ENCODE measurements around the genes ATP6V1C2 and E2F6.

- CAGE, long polyA plus RNA = no peak
- RRBS = no CpG with 5 or more reads among the region's 14 CpGs
Measured at GRCh38 chr2:10241226-10241594, 61.5 kb upstream of the HPCAL1 start.

GRCh38 chr2:10329113-10329593 is 26.4 kb downstream of the HPCAL1 start:
- CAGE, long polyA plus RNA = no peak
- RRBS = no CpG with 5 or more reads among the region's 8 CpGs

- CAGE, long polyA plus RNA = no peak
- RRBS = 97% methylated on average over 2 of the region's 23 CpGs
Measured at GRCh38 chr2:10331642-10332792, 29.3 kb downstream of the HPCAL1 start.

- CAGE, long polyA plus RNA = no peak
- RRBS = no CpG with 5 or more reads among the region's 13 CpGs
Measured at GRCh38 chr2:10392508-10393360, 55.4 kb downstream of the ODC1 start.

GRCh38 chr2:10431799-10432185 is 16.3 kb downstream of the ODC1 start:
- CAGE, long polyA plus RNA = no peak
- RRBS = no CpG with 5 or more reads among the region's 16 CpGs

DNA sequence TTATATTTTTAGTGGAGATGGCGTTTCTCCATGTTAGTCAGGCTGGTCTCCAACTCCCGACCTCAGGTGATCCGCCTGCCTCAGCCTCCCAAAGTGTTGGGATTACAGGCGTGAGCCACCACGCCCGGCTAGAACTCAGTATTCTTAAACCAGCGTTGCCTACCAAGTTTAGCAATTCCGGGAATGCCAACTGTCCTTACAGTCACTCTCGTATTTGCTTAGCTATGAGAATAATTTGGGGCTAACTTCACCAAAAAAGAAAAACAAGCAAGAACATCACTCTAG is 1.9 kb downstream of the ODC1 start:
- CAGE, long polyA plus RNA = no peak
- RRBS = 100% methylated on average over 2 of the region's 9 CpGs

GRCh38 chr2:10550352-10550965 is 102.3 kb upstream of the ODC1 start:
- CAGE, long polyA plus RNA = no peak
- RRBS = no CpG with 5 or more reads among the region's 13 CpGs

DNA sequence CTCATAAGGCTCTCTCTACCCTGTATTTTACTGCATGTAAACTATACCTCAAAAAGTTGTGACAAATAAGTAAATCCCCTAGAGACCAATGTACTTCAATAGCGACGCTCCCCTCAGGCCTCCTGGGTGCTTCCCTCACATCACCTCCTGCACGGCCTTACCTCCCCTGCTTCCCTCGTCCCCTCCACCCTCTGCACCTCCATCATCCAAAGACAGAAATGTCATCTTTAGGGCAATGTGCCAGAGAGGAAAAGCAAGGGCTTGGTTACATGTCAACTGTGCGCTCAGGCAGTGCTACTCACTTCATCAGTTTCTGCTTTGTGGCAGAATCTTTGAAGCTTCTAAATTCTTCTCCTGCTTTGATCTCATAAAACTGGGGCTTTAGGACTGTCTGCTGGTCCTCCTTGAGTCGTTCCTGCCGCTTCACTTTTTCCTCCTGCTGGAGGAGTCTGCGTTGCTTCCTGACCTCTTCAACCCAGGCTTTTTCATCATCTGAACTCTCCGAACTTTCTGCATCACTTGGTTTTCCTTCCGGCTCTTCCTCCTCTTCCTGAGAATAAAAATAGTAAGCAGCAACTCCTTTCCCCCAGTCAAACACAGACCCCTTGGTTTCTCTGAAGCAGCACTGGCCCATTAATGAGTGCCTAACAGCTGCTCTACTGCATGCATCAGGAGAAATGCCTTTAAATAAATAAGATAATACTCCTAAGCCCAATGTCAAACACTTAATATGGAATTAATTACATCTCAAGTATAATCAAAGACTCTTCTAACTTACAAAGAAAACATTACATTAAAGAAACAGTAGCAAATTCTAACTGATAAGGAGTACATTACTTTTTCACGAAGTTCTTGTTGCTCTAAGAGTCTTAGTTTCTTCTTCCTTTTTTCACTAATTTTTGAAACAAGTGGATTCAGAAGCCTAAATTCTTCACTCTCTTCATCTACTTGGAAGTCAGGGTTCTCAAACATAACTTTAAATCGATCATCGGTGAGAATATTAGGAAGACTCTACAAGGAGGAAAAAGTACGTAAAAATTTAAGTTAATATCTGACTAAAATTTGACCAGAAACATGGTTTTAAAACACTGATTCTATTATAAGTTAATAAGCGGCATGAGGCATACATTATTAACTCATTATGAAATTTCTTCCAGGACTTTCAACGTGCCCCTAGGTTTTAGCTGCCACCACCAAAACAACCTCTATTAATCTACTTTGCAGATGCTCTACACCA is 100.6 kb downstream of the NOL10 start:
- CAGE, long polyA plus RNA = no peak
- RRBS = no CpG with 5 or more reads among the region's 16 CpGs

DNA sequence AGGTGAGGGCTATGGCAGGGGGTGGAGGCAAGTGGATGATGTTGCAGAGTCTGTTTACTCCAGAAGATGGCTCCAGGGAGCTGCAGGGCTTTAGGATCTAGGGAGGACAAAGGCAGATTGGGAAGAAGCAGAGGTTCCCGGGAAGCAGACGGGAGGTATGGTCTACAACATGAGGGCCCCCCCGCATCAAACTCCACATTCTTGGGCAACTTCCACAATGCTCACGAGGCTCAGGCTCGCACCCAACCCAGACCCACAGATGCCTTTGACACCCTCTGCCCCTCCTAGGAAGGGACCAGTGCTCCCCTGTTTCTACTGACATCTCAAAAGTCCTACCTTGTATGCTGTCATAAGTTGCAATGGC is 12.0 kb upstream of the ATP6V1C2 start:
- CAGE, long polyA plus RNA = no peak
- RRBS = no CpG with 5 or more reads among the region's 5 CpGs

- CAGE, long polyA plus RNA = no peak
- RRBS = 2% methylated on average over 63 of the region's 80 CpGs
Measured at GRCh38 chr2:10721351-10721923, at the start of gene ATP6V1C2. Gene ATP6V1C2 (plus strand): TSS chr2:10721630.

- CAGE, long polyA plus RNA = no peak
- RRBS = no CpG with 5 or more reads among the region's 6 CpGs
Measured at GRCh38 chr2:10765299-10765791, 43.9 kb downstream of the ATP6V1C2 start.

GRCh38 chr2:10767939-10768607 is 44.5 kb downstream of the PDIA6 start:
- CAGE, long polyA plus RNA = no peak
- RRBS = no CpG with 5 or more reads among the region's 19 CpGs

- CAGE, long polyA plus RNA = no peak
- RRBS = no CpG with 5 or more reads among the region's 10 CpGs
Measured at GRCh38 chr2:10784729-10785284, 27.8 kb downstream of the PDIA6 start.

- CAGE, long polyA plus RNA = no peak
- RRBS = no CpG with 5 or more reads among the region's 8 CpGs
Measured at GRCh38 chr2:10821200-10821568, 8.6 kb upstream of the PDIA6 start.

GRCh38 chr2:10864022-10864373 is 47.7 kb upstream of the KCNF1 start:
- CAGE, long polyA plus RNA = no peak
- RRBS = no CpG with 5 or more reads among the region's 6 CpGs

DNA sequence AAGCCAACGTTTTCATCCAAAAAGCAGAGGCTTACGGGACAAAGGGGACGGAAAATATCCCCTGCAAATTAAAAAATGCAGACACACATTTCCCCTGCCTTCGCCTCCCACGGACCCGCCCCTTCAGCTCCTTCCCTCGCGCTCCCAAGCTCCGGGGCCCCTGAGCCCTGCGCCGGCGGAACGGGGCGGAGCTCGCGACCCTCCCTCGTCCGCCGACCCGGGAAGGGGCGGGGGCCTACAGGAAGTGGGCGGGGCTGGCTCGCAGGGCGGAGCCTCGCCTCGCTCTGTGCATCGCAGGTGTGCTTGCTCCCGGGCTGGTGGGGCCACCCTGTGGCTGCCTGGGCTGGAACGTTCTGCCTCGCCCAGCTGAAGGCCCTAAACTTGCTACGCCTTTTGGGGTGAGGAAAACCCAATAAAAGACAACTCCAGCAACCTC is 3.1 kb upstream of the C2orf50 start:
- CAGE, long polyA plus RNA = no peak
- RRBS = 2% methylated on average over 15 of the region's 31 CpGs

DNA sequence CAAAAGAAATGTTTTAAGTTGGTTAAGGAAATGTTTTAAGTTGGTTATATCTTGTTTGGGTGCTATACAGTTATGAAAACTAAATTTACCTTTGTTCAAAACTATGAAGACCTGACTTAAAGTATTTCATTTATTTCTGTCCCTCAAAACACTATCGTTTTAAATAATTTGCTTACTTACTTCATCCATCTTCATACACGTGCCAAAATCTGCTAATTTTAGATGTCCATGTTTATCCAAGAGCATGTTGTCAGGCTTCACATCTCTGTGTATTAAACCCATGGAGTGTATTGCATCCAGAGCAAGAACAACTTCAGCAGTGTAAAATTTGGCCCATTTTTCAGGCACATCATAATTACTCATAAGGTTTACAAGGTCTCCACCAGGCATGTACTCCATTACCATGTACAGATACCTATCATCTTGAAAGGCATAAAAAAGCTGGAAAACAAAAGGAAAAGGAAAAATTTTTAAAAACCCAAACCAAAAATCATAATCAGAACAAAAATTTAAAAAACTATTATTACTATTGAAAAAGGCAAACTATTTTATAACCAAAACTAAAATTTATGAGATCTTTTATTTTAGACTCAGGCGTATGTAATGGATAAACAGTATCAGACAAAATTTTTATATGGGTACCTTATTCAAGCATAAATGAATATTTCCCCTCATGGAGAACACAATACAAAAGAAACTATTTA is 80.4 kb downstream of the SLC66A3 start:
- CAGE, long polyA plus RNA = no peak
- RRBS = no CpG with 5 or more reads among the region's 3 CpGs

DNA sequence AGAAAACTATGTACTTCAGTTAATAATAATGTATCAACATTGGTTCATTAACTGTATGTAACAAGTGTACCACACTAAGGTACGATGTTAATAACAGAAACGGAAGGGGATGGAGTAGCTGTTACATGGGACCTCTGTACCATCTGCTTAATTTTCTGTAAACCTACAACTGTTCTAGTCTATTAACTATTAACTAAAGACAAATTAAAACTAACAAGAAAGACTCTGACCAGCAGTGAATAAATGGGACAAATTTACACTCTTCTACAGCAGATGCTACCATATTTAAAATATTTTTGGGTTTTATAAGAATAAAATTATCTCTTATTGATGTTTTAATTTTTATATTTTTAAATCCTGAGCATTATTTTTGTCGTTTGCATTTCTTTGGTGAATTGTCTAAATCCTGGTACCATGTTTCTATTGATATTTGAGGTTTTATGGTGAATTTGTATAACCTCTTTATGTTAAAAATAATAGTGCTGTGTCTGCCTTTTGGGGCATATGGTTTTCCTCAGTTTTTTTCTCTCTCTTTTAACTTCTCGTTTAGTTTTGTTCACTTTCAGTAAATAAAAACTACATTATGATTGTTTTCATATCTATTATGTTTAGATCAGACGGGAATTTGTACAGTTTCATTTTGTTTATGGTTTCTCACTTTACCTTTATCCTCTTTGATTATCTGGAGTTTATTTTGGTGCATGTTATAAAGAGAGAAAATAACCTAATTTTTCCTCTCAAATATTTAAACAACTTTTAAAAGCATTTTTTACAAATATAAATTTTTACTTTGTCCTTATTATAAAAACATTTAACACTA is 31.1 kb downstream of the ROCK2 start:
- CAGE, long polyA plus RNA = no peak
- RRBS = no CpG with 5 or more reads among the region's 5 CpGs

DNA sequence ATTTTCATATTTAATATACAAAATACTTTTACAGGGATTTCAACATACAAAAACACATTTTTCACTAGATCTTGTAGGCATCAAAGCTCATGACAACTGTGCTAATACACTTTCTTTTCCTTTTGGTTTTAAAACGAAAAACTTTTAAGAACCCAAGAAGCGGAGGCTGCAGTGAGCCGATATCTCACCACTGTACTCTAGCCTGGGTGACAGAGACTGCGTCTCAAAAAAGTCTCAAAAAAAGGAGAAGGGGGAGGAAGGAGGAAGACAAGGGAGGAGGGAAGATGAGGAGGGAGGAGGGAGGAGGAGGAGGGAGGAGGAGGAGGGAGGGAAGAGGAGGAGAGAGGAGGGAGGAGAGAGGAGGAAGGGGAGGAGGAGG is 14.0 kb downstream of the ROCK2 start:
- CAGE, long polyA plus RNA = no peak
- RRBS = no CpG with 5 or more reads among the region's 4 CpGs

- CAGE, long polyA plus RNA = no peak
- RRBS = 1% methylated on average over 18 of the region's 95 CpGs
Measured at GRCh38 chr2:11465361-11466420, at the start of gene E2F6. Gene E2F6 (minus strand): TSS chr2:11466161.